Breast epithelium (tissue), 2 donors: ENCODE results near the genes TEX36 and DHX32.

- PRO-cap: no peak
- RAMPAGE, long total RNA, 2 experiments: no peak in any of the 2 experiments
These were observed 5.0 kb upstream of the FAM53B start for GRCh38 chr10:124748993-124749723.

- PRO-cap: no peak
- RAMPAGE, long total RNA, 2 experiments: no peak in any of the 2 experiments
These were observed 25.1 kb downstream of the CTBP2 start for GRCh38 chr10:125002715-125003223.

- PRO-cap: no peak
- RAMPAGE, long total RNA, 2 experiments: no peak in any of the 2 experiments
These were observed 9.3 kb upstream of the CTBP2 start for GRCh38 chr10:125037234-125037514.

DNA sequence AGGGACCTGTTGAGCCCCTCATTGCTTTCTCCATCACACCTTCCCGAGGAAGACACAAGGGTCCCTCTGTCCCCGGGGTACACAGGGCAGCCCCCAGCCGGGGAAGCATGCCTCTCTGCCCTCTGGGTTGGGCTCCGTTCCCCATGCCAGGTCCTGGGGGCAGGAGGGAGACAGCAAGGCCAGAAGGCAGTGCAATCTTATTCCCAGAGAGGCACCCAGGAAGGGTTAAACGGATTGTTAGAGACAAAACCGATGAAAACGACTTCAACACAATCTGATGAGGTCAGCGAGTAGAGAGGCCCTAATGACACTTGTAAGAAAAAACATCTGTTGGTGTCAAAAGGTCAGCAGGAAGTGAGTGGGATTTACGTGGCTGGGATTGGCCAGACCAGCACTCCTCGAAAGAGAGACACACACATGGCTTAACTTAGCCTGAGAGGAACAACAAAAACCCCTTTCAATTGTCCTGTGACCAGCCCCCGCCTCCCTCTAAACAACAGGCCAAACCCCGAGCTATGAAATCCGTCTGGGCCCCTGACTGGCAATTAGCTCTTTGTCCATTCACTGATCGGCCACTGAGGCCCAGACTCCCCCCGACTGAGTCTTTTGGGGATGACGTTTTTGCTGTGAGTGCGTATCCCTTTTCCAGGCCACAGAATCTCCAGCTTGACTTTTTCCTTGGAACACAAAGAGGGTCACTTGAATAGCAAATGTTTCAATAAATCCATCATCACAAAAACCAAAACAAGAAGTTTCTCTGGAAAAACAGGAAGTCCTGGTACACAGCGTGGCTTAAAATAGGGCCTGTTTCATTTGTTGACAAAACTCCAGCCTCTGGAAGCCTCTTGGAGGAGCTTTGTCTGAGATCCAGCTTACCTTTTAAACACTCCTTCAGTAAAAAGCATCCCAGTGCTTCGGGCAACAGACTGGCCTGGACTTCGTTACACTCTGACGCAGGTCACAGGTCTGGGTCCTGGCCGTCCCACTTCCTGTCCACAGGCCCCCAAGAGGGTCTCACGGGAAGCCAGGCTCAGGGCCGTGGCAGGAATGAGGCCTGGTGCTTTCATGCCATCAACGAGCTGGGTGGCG is 29.4 kb upstream of the CTBP2 start:
- PRO-cap: no peak
- RAMPAGE, long total RNA, 2 experiments: no peak in any of the 2 experiments

DNA sequence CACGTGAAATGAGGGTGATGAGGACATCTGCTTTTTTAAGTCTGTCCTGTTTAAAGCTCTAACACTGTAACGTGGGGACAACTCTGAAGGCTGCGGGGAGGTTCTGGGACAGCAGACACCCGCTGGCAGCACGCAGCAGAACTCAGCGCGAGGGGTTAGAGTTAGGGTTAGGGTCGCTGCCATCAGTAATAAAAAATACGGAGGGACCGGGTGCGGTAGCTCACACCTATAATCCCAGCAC is 34.4 kb upstream of the CTBP2 start:
- PRO-cap: no peak
- RAMPAGE, long total RNA, 2 experiments: no peak in any of the 2 experiments

DNA sequence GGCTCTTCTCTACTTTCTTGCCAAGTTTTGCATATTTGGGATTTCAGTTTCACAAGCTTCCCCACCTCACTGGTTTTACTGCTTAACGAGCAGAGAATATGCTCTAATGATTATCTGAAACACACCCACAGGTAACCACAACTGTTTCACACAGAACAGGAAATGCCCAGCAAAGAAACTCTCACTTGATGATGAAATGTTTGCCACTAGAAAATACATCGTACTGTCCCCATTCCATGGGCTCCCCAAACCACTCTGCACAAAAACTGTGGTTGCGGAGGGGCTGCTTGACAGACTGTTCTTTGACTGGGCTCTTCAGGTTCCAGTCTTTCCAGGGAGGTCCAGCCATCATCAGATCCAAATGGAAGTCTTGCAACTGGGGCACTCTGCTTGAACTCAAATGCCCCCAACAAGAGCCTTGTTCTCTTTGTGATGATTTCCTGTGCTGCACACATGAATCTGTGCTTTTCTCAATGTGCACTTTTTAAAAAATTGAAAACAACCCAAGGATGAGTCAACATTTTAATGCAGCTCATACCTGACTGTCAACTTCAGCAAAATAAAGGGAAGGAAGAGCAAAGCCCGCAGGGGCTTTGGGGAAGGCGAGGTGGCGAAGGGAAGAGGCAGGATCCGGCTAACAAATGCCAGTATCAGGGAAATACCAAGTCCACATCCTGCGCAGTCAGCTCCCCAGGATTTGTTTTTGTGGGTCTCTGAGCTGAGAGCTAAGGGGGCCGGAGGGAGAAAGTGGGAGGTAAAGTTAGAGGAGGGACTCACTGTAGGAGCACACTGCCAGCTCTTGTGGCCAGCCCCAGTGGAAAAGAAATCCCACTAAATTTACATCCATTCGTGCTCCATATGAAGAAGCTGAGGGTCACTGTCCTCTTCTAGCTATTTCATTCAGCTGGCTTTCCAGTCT is 37.3 kb upstream of the CTBP2 start:
- PRO-cap: no peak
- RAMPAGE, long total RNA, 2 experiments: no peak in any of the 2 experiments

DNA sequence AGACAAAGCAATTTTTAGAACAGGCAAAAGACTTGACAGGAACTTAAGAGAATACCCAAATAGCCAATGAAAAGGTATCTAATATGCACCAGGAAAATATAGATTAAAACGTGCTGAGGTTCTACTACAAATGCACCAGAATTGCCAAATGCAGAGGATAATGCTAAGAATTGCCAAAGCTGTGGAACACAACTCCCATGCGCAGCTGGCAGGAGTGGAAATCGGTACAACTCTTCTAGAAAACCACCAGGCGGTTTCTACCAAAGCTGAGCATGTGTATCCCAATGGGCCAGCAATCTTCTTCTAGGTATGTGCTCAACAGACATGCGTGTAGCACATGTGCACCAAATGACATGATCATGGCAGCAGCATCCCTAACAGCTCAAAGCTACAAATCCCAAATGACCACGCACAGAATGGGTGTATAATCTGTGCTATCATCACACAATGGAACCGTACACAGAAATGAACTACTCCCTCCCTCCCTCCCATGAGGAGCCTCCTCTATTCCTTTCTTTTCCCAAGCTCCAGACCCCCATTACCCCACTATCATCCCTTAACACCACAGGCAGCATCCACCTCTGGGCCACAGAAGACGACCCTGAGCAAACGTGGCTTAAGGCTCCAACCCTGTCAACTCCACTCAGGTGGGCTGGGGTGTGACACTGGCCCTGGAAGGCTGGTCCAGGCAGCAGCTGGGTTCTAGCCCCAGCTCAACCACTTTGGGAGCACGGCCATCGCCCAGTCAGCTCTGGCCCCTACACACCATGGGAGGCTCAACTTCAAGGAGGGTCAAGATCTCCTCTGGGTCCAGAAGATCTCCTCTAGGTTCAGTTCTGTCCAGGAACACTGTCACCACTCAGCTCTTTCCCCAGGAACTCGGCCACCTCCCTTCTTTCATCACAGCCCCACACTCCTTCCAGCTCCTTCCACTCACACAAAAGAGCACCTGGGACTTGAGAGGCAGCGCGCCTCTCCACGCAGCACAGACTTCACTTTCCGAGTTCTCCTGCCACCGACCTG is 48.1 kb upstream of the CTBP2 start:
- PRO-cap: no peak
- RAMPAGE, long total RNA, 2 experiments: no peak in any of the 2 experiments

DNA sequence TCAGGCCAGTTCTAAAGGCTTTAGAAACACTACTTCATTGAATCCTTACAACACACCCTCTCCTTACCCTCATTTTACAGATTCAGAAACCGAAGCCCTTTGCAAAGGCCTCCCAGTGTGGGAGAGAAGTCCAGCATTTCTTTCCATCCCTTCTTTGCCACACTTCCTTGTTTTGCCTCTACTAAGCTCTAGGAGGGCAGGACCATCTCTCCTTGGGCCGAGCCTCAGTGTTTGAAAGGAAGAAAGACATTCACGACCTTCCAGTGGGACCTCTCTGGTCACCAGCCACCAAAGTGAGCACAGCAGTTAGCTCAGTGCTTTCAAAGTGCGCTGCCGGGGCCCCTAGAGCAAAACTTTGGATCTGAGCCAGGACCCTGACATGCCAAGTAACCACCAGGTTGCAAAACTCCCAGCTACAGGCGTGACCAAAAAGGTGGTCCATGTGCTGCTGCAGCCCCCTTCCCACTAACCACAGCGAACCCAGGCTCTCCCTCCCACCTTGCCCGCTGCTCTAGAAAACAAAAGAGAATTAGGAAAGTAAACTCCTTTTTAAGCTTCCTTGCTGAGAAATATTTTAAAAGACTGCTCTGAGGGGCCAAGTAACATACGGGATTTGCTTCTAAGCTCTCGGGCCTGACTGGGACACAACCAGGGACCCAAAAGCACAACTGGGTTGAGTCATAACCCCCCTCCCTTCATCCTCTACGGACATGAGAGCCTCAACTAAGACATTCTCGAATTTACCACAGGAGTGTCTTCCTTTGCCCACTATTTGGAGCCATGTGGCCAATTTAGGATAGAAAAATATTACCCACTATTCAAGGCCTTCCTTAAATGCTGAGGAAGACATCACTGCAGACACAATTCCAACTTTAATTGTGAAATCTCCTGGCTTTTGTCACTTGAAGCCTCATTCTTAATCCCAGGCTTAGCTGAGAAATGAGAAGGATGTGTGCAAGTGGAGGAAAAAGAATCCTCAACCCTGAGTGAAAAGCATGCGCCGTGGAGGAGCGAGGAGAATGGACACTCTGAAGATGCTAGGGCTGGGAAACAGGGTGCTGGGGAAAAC is 120.4 kb upstream of the CTBP2 start:
- PRO-cap: no peak
- RAMPAGE, long total RNA, 2 experiments: no peak in any of the 2 experiments

- PRO-cap: no peak
- RAMPAGE, long total RNA, 2 experiments: no peak in any of the 2 experiments
These were observed 125.8 kb upstream of the CTBP2 start for GRCh38 chr10:125153686-125154043.

DNA sequence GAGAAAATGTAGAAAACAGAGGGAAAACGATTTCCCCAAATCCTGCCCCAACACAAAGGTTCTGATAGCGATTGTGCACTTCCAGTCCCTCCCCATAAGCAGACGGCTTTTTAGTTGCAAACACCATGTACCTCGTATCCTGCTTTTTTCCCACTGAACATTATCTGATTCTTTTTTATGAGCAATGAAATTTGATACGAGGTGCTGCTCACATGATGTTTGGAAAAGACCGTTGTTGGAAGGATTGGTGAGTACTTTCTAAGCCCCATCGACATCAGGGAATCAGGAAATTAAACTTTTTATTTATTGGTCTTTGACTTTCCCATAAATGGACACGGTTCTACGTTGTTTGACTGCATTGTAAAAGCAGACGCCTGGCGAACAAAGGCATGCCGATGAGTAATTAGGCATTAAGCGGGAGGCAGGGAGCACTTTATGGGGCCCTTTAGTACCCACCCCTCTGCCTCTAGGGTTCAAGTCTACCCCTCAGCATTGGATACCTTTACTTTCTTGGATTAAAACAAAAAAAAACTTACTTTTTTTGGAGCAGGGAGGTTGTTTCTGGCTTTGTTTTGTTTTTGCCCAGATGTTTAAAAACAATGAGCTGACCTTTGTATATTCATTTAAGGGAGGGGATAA is 49.3 kb downstream of the TEX36 start:
- PRO-cap: no peak
- RAMPAGE, long total RNA, 2 experiments: no peak in any of the 2 experiments

DNA sequence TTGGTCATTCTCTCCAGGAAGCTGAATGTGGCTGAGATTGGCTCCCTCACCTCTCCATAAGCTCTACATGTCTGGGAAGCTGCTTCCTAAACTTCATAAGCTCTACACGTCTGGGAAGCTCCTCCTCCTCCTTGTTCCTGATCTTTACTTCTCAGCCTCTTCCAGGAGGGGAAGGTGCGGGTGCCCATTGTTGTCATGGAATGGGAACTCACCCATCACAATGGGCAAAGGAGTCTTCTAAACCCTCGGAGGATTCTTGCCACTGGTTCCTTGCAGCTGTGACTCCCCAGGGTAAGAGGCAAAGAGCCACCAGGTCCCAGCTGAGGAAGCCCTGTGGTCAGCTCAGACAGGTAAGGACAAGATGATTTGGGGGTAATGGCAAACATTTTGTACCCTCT is at the start of gene TEX36:
Gene TEX36 (minus strand): TSS at position 182 of the 398 bp plus-strand sequence.
- PRO-cap: no peak
- RAMPAGE, long total RNA, 2 experiments: no peak in any of the 2 experiments

GRCh38 chr10:125880440-125881529 is at the start of gene DHX32:
Gene DHX32 (minus strand): TSS chr10:125881292.
- PRO-cap: no peak
- RAMPAGE, long total RNA, 2 experiments: no peak in any of the 2 experiments

DNA sequence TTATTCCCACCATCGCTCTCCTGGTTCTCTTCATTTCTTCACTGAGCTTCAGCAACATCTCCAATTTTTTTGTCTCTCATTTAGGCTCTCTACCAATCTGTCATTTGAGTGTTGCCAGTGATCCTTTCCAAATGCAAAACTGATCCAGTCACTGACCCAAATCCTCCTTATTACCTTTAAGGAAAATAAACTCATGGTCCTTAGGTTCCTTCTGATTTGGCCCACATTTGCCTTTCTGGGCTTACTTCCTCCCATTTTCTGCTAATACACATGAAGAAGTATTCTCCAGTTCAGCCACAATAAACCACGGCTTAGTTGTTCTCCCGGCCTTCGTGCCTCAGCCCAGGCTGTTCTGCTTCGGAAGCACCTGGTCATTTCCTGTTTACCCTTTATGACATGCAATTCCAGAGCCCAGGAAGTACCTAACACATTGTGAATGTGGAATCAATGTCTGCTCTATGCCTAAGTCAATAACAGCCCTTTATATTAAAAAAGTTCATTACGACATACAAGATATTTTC is 4.1 kb upstream of the FANK1 start:
- PRO-cap: no peak
- RAMPAGE, long total RNA, 2 experiments: no peak in any of the 2 experiments

DNA sequence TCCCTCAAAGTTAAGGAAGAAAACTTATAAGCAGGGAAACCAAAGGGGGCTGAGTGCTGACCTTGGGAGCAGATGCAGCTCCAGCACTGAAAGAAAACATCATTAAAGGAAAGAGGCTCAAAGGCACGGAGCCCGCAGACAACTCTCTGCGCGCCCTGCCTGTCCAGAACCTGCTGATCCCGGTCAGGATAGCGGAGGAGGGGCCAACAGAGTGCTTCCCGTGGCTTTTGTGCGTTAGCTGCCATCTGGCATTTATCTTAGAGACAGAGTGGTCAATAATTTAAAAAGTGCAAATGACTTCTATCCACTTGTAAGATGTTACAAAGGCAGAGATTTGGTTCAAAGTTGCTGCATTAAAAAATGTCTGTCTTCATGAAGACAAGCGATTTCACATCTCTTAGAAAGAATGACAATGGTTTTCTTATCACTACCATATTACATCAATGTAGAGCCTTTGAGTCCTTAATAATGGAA is 162.2 kb downstream of the FANK1 start:
- PRO-cap: no peak
- RAMPAGE, long total RNA, 2 experiments: no peak in any of the 2 experiments

GRCh38 chr10:126199239-126199625 is 189.0 kb downstream of the ADAM12 start:
- PRO-cap: no peak
- RAMPAGE, long total RNA, 2 experiments: no peak in any of the 2 experiments

DNA sequence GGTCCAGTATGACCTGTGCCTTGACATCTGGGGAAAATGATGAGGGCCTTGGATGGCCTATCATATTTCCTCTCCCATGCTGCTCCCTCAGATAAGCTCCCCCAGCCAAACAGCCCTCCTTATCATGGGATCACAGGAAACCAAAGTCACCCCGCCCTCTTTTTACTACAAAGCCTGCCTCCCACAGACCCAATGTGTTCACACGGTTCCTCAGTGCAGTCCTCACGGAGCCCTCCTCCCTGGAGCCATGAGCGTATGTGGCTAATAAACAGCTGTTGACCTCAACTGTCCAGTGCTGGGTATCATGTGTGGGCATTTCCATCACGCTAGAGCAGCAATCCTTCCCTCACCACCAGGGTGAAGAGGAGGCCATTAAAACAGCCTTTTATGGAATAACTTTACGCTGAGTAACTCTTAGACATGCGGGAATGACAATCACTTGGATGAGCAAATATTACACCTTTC is 31.9 kb downstream of the C10orf90 start:
- PRO-cap: no peak
- RAMPAGE, long total RNA, 2 experiments: no peak in any of the 2 experiments

- PRO-cap: no peak
- RAMPAGE, long total RNA, 2 experiments: no peak in any of the 2 experiments
These were observed 66.0 kb upstream of the DOCK1 start for GRCh38 chr10:126838910-126839860.

DNA sequence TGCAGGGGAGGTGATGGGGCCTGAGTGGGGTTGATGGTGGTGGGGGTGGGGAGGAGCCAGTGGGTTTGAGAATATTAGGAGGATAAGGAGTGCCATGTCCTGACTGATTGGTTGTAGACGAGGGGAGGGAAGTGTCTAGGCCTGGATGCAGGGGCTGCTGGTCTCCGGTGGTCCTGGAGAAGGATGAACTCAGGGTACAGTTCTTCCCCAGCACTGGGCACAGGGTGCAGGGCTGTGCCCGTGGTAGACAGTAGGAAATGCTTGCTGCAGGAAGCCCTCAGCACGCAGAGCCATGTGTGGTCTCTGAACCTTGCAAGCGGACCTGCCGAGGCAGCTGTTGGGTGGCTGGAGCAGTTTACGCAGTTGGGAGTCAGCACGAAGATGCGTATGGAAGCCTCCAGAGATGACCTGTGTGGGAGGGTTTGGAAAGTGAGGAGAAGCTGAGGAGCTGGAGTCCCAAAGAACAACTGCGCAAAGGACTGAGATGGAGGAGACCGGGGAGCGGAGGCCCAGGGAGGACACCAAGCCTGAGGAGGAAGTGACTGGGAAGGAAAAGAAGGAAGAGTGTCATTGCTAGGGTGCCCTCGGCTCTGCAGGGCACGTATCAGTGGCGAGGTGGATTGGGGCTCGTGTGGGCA is 39.0 kb downstream of the DOCK1 start:
- PRO-cap: no peak
- RAMPAGE, long total RNA, 2 experiments: no peak in any of the 2 experiments

DNA sequence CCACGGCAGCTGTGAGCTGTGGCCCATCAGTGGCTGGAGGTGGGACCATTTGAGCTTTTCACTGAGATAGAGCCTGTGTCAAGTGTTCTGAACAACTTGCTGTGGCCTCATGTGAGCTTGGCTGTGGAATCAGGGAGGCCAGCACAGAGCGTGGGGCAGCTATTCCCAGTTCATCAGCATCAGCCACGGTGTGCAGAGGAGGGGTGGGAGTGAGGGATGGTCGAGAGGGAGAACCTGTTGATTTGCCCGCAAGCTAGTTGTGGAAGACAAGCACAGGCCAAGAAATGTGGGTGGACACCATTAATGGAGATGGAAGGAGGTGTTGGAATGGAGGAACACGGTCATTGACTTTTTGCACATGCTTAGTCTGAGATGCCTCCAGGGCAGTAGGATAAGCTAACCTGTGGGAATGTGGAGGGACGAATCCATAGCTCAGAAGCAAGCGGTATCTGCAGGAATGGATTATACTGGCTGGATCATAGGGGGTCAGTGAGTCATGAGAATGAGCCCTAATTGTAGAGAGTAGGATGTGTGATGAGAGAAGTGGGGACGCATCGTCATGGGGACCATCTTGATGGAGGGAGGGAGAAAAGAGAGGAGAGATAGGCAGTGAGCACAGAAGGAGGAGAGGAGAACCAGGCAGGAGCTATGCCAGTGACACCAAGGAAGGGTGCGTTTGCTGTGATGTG is 100.6 kb upstream of the INSYN2A start:
- PRO-cap: no peak
- RAMPAGE, long total RNA, 2 experiments: no peak in any of the 2 experiments

- PRO-cap: no peak
- RAMPAGE, long total RNA, 2 experiments: no peak in any of the 2 experiments
These were observed 16.3 kb downstream of the FOXI2 start for GRCh38 chr10:127753320-127753696.